ENCODE data around the genes USO1, NAAA and STBD1.

- CAGE, long polyA plus RNA, result no peak
- RRBS, result no CpG with 5 or more reads among the region's 2 CpGs
These were observed 1.8 kb downstream of the EREG start for GRCh38 chr4:74366643-74367223.

DNA sequence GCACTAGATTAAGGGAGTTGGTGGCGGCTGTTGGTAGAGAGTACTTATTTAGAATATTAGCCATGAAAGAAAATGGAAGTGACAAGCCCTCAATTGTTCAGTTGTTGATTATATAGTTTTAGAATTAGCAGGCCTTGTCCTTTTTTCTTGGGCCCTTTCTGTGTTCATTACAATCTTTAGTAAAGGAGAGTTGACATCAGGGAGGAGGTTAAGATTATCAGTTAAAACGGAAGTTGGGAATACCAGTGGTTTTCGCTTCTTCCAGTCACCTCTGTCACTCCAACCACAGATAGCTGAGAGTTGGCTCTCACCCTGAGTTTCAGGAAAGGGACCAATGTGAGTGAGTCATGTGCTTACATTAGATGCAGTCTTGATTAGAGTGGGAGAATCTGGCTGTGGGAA lies 29.7 kb downstream of the EREG start:
- CAGE, long polyA plus RNA, result no peak
- RRBS, result no CpG with 5 or more reads among the region's 3 CpGs

DNA sequence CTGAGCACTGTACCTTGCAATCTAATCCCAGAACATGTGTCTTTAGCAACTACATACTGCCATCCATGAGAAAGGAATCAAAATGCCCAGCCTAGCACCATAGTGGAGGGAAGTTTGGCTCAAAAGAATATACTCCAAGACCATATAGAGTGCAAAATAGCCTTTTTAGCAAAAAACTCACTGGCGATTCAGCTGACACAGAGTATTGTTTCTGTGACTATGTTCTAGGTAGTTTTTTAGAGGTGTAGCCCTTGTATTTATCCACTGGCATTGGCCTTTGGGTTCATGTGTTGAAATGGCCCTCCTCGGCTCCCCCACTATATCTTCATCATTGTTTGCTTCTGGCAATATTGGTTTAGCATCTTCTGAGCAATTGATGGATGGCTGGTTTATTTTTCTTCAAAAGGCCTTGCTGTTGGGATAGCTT lies 27.6 kb downstream of the AREG start:
- CAGE, long polyA plus RNA, result no peak
- RRBS, result no CpG with 5 or more reads among the region's 2 CpGs

DNA sequence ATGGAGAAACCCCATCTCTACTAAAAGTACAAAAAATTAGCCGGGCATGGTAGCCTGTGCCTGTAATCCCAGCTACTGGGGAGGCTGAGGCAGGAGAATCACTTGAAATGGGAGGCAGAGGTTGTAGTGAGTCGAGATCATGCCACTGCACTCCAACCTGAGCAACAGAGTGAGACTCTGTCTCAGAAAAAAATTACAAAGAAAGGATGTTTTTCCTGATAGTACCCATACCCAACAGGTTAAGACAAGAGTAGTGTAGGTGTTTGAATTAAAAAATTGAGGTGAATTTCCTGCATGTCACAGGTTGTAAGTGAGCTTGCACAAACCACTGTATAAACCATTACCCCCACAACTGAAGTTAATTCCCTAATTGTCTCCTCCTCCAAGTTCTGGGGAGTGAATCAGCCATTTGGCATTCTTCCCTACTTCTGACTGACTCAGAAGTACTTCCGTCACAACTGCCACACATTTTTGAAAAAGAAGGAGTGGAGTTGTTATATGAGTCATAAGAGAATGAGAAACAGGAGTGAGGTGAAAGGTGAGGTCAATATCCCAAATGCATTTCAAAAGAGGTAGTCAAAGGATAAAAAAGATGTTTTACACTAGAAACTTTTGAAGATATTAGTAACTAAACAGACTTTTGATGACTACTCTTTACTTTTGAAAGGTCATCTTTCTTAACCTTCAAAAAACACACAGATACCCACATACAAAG lies 134.6 kb downstream of the BTC start:
- CAGE, long polyA plus RNA, result no peak
- RRBS, result no CpG with 5 or more reads among the region's 3 CpGs

GRCh38 chr4:74682694-74683216 lies 111.6 kb downstream of the BTC start:
- CAGE, long polyA plus RNA, result no peak
- RRBS, result no CpG with 5 or more reads among the region's 2 CpGs

- CAGE, long polyA plus RNA, result no peak
- RRBS, result no CpG with 5 or more reads among the region's 6 CpGs
These were observed 1.8 kb downstream of the RCHY1 start for GRCh38 chr4:75512068-75513088.

- CAGE, long polyA plus RNA, result no peak
These were observed 11.8 kb upstream of the CDKL2 start for GRCh38 chr4:75642058-75642594.

GRCh38 chr4:75723906-75724281 lies 483 bp upstream of the USO1 start:
- CAGE, long polyA plus RNA, result no peak
- RRBS, result no CpG with 5 or more reads among the region's 8 CpGs

DNA sequence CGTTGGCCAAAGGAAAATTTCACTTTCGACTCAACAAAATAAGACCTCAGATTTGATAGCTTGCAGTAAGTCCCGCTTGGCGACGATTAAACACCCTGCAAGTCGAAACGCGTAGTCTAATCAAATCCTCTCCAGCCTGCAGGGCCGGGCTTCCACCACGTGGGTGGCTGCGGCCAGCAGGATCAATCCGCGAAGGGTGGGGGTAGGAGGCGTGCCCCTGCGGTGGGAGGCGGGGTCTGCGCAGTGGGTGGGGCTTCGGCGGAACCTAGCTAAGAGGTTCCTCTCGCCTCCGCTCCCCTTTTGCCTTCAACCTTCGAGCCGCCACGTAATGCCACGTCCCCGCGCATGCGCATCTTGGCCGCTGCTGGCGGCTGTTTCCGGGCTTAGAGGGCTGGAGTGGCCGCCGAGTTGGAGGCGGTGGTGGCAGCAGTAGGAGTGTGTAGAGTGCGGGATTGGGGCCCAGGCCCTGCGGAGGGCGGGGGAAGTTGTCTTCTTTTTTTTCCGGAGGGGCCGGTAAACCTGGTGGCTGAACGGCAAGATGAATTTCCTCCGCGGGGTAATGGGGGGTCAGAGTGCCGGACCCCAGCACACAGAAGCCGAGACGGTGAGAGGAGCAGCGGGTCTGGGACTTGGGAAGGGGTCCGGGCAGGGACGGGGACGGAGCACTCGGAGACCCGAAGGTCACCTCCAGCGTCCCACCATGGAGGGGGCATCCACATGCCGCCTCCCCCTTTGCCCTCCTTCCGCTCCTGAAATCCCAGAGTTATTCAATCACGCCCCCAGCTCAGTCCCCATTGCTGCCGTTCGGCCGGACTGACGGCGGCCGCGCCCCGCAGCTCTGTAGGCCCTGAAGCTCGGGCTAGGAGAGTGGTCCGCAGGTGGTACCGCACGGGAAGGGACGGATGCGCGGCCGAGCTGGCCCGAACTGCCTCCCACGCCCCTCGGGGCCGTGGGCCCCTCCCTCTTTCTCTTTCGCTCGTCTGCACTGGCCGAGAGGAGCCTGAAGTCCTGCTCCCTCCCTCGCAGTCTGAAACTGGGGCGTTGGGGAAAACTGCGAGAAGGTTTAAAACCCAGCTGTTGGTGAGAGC lies at the start of gene USO1:
Gene USO1 (plus strand): TSS at position 296 of the 1,088 bp plus-strand sequence.
- CAGE, long polyA plus RNA, result no peak
- RRBS, result 2% methylated on average over 12 of the region's 81 CpGs

GRCh38 chr4:75726143-75726749 lies 1.9 kb downstream of the USO1 start:
- CAGE, long polyA plus RNA, result no peak
- RRBS, result no CpG with 5 or more reads among the region's 12 CpGs

DNA sequence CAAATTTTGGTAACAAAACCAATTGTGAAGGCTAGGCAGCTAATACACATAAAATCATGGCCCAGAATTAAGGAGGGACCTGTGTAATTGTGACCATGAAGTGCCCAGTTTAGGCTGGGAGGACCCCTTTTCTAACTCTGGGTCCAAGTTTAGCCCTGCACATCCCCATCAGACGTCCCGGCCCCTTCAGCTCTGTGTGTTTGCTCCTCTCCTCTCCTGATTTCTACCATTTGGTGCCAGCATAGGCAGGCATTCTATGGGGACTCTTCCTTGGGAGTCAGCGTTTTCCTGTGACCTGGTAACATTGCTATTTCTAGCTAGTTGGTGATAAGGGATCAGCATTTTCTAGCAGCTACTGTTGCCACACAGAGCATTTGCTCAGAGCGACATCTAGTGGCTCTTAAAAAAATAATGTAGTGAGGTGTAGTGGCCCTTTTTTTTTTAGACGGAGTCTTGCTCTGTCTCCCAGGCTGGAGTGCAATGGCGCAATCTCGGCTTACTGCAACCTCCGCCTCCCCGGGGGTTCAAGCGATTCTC lies 54.1 kb downstream of the PPEF2 start:
- CAGE, long polyA plus RNA, result no peak
- RRBS, result no CpG with 5 or more reads among the region's 10 CpGs

DNA sequence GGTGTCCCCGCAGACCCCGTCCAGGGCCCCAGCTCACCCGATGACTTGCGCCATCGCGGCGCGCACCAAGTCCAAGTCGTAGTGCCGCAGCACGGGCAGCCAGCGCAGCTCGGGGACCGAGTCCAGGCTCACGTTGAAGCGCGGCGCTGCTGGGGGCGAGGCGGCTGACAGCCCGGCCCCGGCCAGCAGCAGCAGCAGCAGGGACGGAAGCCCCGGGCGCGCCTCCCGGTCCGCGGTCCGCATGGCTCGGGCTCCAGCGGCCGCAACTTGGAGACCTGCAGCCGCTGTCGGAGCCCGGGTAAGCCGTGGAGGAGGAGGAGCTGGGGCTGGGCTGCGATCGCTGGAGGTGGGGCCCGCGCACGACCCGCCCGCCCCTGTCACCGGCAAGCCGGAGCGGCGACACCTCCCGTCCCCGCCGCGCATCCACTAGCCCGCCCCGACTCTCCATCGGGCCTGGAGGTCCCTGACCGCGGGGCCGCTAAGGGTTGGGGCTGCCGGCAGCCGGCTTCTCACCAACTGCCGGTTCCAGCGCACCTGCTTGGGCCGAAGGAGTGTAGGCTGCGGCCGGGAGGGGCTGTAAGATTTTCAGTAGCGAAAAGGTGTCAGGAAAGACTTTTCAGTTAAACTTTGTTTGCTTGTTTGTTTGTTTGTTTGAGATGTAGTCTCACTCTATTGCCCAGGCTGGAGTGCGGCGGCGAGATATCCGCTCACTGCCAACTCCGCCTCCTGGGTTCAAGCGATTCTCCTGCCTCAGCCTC lies at the start of gene NAAA:
Gene NAAA (minus strand): TSS at position 307 of the 758 bp plus-strand sequence.
- CAGE, long polyA plus RNA, result no peak
- RRBS, result 3% methylated on average over 33 of the region's 72 CpGs

DNA sequence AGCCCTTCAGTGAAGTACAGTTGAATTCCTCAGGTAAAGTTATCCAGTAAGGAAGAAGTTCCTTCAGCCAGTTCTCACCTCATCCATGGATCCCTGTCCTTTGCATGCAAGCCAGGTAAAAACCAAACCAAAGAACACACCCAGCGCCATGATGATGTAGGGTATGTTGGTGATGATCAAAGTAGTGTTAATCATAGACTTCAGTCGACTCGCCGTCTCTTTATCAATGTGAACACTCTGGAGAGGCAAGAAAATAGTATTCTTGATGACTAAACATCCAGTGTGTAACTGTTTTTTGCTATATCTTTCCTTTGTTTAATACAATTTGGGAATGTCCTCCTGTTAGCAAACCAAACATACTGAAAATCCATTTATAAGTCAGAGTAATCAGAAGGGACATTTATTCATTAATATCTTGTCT lies 15.0 kb upstream of the NUP54 start:
- CAGE, long polyA plus RNA, result no peak
- RRBS, result no CpG with 5 or more reads among the region's 4 CpGs

GRCh38 chr4:76194216-76194939 lies 19.2 kb downstream of the SCARB2 start:
- CAGE, long polyA plus RNA, result no peak
- RRBS, result no CpG with 5 or more reads among the region's 4 CpGs

GRCh38 chr4:76212668-76213215 lies 882 bp downstream of the SCARB2 start:
- CAGE, long polyA plus RNA, result no peak
- RRBS, result no CpG with 5 or more reads among the region's 9 CpGs

DNA sequence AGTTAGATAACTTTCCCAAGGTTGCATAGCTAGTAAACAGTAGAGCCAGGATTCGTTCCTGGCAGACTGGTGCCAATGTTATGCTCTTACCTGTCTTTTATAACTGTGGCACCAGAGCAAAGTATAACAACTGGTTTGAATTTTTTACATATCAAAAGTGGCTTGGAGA lies 15.7 kb upstream of the FAM47E start:
- CAGE, long polyA plus RNA, result no peak
- RRBS, result no CpG with 5 or more reads among the region's 1 CpG

GRCh38 chr4:76305842-76307001 lies at the start of gene STBD1:
Gene STBD1 (plus strand): TSS chr4:76306733.
- CAGE, long polyA plus RNA, result start-site peak on the minus strand at chr4:76306529-76306595, 56 and 47 reads in 2 replicates; start-site peak on the plus strand at chr4:76306684-76306761, 18 and 19 reads in 2 replicates
- RRBS, result 2% methylated on average over 45 of the region's 93 CpGs

DNA sequence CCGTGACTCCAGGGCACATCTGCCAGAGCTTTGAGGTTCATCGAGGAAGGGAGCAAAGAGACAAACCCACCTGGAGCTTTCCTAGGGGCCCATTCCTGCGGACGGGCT lies 323 bp downstream of the STBD1 start:
- CAGE, long polyA plus RNA, result no peak
- RRBS, result no CpG with 5 or more reads among the region's 4 CpGs

GRCh38 chr4:76486816-76487258 lies 51.8 kb downstream of the SHROOM3 start:
- CAGE, long polyA plus RNA, result no peak
- RRBS, result no CpG with 5 or more reads among the region's 2 CpGs

- CAGE, long polyA plus RNA, result no peak
- RRBS, result no CpG with 5 or more reads among the region's 6 CpGs
These were observed 208.1 kb downstream of the SOWAHB start for GRCh38 chr4:76689891-76690250.